HT-29 (cell line): ENCODE measurements around a stretch of chr1.

- RAMPAGE, long total RNA: no peak
Observed at GRCh38 chr1:167517448-167518098, 756 bp downstream of the CD247 start.

DNA sequence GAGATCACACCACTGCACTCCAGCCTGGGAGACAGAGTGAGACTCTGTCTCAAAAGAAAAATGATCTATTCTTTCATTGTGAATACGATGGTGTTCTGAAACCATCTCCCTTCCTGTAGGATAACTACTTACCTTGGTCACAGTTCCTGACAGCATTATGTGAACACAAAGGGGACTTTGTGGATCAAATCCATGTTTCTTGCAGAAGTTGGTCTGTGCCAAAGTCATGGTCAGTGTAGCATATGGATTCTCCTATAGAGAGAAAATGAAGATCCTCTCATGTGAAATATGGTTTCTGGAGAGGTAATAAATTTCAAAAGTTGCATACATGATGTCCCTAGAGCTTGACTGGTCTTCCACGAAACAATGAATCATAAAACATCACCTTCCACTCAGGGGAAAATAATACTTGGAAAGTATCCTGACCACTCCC, 5.7 kb downstream of the CREG1 start:
- RAMPAGE, long total RNA: no peak

- RAMPAGE, long total RNA: no peak
Observed at GRCh38 chr1:167551327-167552180, 2.0 kb downstream of the CREG1 start.

GRCh38 chr1:167601250-167601787, 28.7 kb upstream of the RCSD1 start:
- RAMPAGE, long total RNA: no peak

GRCh38 chr1:167666435-167666988, 36.5 kb downstream of the RCSD1 start:
- RAMPAGE, long total RNA: no peak

DNA sequence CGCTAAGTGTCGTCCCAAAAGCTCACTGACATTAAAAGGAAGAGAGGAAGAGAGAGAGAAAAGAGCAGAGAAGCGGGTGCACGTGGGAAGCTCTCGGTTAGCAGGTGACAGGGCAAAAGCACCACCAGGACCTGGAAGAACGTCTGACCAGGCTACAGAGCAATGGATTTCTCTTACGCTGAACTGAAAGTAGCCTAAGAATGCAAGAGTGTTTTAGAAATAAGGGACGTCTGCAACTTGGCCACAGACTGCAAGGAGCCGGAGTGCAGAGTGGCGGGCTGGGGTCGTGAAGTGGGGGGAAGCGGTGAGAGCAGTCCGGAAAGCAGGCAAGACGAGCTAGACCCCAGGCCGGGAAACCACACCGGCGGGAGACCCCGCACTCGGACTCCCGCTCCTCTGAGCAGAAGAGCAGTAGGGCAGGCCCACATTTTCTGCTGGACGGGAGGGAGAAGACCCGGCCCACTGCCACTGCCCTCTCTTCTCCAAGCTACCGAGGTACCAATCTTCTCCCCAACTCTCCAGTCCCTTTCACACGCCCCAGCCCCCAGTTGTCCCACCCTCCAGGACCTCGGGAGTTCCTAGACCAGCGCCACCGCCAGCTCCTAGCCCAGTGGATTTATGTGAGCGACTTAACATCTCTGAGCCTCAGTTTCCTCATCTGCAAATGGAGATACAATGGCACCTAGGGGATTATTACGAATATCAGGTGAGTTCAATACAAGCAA, 8.2 kb upstream of the MPZL1 start:
- RAMPAGE, long total RNA: no peak

- RAMPAGE, long total RNA: no peak
Observed at GRCh38 chr1:167719555-167720642, 1.9 kb upstream of the MPZL1 start.

DNA sequence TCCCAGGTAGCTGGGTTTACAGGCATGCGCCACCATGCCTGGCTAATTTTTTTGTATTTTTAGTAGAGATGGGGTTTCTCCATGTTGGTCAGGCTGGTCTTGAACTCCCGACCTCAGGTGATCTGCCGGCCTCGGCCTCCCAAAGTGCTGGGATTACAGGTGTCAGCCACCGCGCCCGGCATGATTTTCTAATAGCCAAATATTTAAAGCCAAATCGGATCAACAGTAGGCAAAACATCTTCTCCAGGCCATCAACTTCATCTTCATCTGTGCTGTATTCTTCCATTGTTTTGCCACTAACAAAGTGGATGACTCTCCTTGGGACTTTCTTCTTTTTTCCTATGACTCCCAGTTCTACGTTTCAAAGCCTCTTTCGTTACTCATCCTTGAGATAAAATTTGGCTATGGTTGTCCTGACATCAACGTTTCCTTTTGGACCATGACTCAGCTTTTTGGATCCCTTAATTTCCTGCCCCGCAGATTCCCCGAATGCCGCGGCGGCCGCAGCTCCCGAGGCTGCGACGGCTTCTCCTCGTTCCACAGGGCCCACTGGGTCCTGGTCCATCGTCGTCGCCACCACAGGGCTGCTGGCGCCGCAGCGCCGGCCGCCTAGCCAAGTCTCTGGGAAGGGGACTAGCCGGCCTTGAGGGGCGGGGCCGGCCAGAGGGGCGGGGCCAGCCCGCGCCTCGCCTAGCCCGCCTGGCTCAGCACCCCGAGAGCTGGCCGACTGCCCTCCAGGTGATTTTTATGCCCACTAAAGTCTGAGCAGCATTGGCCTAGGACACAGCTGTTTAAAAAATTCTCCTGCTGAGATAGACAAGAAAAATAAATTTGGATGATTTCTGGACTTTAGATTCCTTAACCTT, 94.0 kb downstream of the ADCY10 start:
- RAMPAGE, long total RNA: no peak

DNA sequence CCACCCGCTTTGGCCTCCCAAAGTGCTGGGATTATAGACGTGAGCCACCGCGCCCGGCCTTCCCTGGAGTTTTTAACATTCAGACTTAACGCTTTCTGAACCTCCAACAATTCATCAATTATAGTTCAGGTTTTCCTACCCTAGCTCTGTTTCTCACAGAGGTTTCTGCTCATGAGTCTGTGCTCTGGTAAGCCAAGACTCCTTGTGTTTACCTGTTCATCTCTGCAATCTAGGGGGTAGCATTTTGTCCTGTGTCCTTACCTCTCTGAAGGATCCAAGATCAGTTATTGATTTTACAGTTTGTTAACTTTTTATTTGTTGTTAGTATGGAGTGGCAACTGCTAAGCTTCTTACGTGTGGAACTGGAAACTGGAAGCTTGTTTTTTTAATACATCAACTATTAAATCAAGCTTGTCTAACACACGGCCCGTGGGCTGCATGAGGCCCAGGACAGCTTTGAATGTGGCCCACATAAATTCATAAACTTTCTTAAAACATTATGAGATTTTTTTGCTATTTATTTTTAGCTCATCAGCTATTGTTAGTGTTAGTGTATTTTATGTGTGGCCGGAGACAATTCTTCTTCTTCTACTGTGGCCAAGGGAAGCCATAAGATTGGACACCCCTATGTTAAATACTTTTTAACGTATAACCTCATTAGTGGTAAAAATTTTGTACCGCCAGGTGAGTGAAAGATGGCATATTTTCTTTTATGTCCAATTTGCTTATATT, 29.2 kb upstream of the MPC2 start:
- RAMPAGE, long total RNA: no peak

- RAMPAGE, long total RNA: no peak
Observed at GRCh38 chr1:167973883-167974237, 37.0 kb upstream of the MPC2 start.

GRCh38 chr1:168039744-168040203, 97.0 kb downstream of the GPR161 start:
- RAMPAGE, long total RNA: no peak

DNA sequence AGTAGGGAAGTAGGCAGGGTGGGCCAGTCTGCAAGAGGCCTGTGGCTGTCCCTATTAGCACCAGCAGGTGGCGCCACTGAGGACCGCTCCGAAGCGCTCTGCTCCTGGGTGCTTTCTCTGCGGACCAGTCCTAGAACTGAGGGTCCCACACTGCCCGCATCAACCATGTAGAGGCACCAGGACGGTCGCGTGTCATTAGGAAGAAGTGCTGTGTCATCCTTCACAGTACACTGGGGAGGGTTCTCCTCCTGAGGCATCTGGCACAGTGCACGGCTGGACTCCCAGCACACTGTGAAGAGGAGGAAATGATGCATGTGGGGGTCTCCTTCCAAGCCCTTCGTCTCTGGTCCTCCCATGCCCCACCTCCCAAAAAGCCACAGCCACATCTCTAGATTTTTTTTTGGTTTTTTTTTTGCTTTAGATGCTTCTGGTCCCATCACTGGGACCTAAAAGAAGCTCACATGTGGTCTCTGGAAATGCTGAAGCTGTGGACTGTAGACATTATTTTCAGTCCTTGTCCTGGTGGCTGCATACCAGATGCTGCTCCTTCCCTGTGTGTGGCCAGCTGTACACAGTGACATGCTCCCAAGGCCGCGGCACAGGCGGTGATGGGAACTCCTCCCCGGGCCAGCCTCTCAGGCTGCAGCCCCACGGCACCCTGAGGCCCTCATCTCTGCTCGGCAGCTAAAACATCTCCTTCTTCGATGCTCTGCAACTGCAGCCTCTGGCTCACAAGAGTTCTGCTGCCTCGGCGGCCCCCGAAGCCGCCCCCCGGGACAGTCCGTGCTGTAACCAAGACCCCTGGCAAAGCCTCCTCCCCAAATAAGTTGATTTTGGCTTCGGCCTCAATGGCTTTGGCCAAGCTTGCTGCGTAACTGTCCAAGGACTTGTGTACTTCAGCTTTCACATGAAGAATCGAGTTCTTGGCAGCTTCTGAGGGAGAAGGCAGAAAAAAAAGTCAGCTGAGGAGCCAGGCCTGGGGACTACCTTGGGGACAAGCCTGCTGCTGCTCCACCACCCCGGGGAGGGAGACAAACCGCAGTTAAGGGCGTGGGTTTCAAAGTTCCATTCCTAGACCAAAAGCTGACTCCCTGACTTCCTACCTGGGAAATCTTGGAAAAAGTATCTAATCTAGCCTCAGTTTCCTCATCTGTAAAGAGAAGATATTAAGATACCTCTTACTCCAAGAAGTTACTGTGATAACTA, 51.5 kb downstream of the GPR161 start:
- RAMPAGE, long total RNA: no peak

DNA sequence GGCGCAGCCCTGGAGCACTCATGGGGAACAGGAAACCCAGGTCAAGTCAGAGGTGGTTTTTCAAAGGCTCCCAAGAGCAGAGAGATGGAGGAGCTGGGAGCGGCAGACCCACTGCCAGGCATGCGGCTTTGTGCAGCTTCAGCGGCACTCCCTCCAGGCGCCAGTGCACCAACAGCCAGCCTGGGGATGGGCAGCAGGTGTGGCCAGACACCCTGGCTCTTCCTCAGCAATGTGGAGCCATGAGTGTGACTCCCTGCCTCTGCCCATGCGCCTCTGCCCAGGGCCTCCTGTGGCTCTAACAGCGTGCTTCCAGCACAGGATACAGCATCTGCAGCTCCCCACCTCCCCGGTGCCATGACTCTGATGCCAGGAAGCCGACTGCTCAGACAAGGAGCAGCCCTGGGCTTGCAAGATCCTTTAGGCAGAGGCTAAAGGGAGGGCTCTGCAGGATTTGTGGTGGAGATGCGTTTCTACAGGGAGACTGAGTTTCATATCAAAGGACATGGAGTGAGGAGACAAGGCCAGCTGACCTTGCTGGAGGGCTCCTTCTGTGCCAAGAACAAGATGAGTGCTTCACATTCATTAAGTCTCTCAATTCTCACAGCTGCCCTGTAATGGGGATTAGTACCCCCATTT, 47.1 kb downstream of the GPR161 start:
- RAMPAGE, long total RNA: no peak

DNA sequence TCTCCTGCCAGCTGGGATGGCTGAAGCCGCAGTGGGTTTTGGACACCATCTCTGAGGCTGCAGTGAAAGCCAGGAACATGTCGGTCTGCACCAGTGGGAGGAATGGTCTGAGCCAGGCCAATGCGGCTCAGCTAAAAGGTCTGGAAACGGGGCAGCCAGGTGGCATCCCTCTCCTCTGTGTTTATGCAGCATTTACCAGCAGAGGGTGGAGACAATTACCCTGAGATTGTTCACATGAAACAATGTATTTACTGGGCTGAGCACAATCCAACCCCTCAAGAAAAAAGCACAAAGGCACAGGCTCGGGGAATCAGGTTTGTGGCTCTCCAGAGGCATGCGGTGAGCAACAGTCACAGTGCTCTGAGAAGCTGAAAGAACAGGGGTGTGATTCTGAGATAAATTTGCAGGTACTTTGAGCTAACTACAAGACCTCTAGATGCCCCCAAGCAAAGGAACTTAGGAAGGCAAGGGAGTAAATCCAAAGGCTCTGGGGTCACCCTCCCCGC, 44.4 kb downstream of the GPR161 start:
- RAMPAGE, long total RNA: no peak

DNA sequence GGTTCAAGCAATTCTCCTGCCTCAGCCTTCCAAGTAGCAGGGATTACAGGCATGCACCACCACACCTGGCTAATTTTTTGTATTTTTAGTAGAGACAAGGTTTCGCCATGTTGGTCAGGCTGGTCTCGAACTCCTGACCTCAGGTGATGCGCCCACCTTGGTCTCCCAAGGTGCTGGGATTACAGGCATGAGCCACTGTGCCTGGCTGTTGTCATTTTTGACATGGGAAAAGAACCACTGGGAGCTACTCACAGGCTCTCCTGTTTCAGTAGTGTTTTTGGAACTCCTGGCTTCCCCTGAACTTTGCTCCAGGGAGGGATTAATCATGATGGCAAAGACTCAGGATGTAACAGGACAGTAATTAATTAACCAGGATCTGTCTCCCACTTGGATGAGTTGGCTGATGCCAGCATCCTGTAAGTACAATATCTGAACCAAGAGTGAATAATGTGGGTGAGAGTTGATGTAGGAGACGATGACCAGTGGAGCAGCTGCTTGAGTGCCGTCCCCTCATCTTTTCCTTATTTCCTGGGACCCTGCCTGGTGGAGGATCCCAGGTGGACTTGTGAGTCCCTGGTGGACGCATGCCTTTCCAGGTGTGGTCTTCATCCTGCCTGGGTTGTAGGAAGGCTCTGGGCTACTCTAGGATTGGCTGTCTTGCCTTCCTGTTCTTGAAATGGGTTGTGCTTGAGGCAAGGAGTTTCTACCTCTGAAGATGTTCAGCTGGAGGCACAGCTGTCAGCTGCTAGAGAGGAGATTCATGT, 4.9 kb downstream of the SFT2D2 start:
- RAMPAGE, long total RNA: no peak

DNA sequence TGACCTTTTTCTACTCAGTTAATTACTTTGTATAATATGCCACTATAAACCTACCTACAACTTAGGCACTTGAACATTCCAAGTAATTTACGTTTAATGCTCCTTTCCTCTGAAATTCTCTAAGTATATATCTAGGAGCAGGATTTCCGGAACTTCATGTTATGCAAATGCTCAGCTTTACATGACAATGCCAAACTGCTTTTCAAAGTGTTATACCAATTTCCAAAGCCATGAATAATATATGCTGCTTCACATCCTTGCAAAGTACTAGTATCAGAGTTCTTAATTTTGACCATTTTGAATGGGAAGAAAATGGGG, 5.8 kb upstream of the XCL1 start:
- RAMPAGE, long total RNA: no peak

DNA sequence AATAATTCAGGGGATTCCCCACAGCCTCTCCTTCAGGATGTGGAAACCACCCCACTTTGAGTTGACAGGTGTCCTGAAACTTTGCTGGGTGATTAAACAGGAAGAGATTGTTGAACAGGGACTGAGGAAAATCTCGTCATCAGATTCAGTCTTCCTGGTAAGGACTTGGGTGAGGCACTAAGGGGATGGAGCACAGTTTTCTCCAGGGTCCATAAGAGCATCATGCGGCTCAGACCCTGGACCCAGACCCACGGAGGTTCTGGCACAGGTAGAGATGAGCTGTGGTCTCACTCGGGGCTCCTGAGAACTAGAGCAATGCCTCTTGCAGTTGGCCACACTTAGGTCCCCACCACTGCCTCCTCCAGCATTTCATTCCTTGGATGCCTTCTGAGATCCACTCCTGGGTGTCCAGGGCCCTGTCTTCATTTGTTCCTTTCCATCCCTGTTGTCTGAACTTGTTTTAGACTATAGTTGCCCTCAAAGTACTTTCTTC, 59.2 kb upstream of the ATP1B1 start:
- RAMPAGE, long total RNA: no peak

DNA sequence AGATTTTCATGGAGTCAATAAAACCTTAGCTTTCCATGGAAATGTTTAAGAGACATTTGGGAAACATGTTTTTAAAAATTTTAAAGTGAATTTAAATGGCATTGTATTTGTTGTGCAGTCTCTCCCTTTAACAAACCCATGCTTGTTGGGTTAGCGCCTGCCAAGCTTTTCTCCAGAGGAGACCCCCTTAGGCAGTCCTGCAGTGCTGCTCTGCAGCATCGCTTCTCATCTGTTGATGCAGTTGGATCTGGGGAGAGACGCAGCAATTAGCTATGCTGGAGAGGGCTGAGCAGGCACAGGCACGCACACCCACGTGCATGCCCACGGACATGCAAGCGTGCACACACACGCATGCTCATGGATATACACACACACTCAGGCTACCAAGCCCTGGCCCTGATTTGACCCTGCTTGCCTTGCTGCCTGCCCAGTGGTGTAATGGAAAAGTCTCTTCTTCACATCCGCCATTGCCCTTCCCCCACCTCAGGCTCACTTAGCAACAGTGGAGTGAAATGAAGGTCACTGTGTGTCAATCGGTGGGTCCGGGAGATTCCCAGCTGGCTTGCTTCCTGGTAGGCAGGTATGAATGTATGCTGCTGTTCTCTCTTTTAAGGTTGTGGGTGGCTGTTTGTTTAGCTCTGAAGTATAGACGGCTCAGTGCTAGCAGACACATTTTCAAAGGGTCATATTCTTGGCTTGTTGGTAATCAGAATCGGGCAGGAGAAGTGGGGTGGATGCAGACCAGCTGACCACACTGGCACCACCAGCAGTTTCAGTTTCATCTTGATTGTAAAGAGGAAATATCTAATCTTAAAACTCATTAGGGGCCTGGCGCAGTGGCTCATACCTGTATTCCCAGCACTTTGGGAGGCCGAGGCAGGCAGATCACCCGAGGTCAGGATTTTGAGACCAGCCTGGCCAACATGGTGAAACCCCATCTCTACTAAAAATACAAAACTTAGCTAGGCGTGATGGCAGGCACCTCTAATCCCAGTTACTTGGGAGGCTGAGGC, 9.6 kb downstream of the ATP1B1 start:
- RAMPAGE, long total RNA: no peak

- RAMPAGE, long total RNA: no peak
Observed at GRCh38 chr1:169367349-169367607, 319 bp downstream of the NME7 start.

- RAMPAGE, long total RNA: no peak
Observed at GRCh38 chr1:169576266-169576788, 10.0 kb downstream of the F5 start.